M059J (cell line): ENCODE measurements around the genes NT5DC1 and GPRC6A.

DNA sequence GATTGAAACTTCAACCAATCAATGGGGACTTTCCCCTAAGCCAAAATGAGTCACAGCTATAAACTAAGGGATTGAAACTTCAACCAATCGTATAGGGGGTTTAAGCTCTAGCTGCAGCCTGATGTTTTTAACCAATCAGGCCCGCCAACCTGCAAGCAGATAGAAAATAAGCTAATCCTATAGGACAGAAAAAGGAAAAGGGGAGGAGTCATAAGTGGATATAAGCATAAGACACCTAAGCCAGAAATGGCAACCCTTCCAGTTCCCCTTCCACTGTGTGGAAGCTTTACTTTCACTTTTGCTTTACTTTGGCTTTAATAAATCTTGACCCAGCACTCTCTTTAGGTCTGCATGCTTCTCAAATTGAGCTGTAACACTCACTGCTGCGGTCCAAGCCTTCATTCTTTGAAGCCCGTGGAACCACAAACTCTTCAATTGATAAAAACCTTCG is 655.1 kb upstream of the HS3ST5 start:
- RAMPAGE, long total RNA: no peak

DNA sequence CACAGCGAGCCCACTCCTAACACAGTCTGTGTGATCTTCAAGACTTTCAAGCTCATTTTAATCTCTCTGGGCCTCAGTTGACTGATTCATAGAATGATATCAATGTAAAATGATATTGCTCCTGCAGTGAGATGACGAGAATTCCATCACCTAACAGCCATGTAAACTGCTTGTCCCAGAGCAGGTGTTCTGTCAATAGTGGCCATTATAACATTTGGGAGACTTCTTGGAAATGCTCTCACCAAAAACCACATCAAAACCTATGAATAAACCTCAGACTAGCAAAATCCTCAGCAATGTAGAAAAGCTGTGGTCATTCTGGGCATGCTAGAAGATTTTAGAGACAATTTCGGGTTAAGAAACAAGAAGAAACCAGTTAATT is 225.4 kb downstream of the FRK start:
- RAMPAGE, long total RNA: no peak

- RAMPAGE, long total RNA: no peak
Measured at GRCh38 chr6:116100543-116101676, at the start of gene NT5DC1. NT5DC1 (plus strand) TSS chr6:116100853.

DNA sequence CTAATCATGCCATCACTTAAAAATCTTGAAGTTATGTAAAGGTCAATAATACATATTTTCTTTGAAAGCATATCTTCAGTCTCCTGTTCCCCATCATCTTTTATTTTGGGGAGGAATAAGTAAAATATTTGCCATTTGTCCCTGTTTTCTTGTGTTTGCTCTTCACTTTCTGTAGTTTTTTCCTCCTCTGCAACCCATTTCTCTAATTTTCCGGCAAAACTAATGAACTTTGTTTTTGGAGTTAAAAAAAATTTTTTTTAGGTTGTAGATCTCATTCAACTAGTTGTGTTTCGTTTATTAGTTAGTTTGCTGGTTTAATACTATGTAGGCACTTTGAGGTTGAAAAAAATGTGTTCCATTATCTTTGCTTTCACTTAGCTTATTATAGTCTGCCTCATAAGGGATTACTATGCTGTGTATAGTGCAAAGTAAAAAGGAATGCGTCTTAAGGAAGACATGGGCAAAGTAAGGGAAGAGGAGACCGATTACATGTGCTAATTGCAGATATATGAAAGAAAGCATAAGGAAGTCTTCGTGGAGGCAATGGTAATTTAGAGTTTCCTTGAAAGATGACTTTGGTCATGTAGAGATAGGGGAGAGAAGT is 30.2 kb upstream of the COL10A1 start:
- RAMPAGE, long total RNA: no peak

DNA sequence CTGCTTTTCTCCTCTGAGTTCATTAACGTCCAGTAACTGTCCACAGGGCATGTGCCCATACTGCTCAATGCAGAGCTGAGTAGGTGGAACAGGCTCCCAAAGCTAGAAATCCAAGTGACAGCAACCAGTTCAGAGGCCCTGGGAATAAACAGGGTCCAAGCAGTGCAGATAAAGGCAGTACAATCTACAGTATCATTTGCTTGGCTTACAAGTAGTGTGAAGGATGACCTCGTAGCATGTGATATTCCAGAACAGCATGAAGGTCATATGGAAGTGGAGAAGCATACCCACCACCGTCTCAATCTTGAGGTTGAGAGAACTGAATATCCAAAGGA is 1.7 kb downstream of the TSPYL1 start:
- RAMPAGE, long total RNA: no peak

- RAMPAGE, long total RNA: no peak
Measured at GRCh38 chr6:116380931-116381524, 10.3 kb downstream of the DSE start.

DNA sequence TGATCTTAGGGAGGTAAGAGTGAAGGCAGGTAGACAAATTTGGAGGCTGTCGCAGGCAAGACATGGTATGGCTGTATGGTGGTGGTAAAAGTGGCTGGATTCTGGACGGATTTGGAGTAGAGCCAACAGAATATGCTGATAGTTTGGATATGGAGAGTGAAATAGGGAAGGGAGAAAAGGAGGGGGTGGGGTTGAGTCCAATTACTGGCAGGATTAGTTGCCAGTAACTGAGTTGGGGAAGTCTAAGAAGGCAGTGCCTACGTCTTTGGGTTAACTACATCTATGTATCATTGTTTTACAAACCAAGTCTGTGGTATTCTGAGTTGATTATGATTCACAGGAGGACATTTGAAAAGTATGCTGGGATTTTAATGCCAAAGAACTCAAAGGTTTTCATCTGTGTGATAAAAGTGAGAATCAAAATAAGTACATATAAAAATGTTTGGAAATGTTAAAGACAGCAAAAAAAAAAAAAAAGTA is 14.6 kb downstream of the DSE start:
- RAMPAGE, long total RNA: no peak

- RAMPAGE, long total RNA: no peak
Measured at GRCh38 chr6:116764761-116765044, 816 bp downstream of the FAM162B start.

DNA sequence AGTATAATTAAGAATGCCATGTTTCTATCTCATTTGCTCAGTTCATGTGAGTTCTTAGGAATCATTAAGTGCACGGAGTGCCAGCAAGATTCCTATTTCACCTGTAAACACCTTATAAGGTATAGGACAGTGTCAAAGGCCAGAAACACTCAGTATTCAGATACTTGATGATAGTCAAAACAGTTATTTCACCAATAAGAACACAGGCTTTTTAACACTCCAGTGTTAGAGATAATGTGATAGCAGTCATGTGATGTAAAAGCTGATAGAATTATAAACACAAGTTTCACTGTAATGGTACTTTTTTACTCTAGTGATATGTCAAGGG is at the start of gene GPRC6A:
Gene GPRC6A, minus strand, starts transcription at position 90 of the 328 bp plus-strand sequence.
- RAMPAGE, long total RNA: no peak

DNA sequence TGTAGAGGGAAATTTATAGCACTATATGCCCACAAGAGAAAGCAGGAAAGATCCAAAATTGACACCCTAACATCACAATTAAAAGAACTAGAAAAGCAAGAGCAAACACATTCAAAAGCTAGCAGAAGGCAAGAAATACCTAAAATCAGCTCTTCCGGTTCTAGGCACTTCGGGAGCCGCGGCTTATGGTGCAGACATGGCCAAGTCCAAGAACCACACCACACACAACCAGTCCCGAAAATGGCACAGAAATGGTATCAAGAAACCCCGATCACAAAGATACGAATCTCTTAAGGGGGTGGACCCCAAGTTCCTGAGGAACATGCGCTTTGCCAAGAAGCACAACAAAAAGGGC is 91.7 kb downstream of the SLC35F1 start:
- RAMPAGE, long total RNA: start-site peak on the plus strand centred at position 162 of the sequence, 27 bp wide, 155 and 73 reads in 2 replicates

GRCh38 chr6:118317548-118318283 is 230.4 kb upstream of the PLN start:
- RAMPAGE, long total RNA: no peak

DNA sequence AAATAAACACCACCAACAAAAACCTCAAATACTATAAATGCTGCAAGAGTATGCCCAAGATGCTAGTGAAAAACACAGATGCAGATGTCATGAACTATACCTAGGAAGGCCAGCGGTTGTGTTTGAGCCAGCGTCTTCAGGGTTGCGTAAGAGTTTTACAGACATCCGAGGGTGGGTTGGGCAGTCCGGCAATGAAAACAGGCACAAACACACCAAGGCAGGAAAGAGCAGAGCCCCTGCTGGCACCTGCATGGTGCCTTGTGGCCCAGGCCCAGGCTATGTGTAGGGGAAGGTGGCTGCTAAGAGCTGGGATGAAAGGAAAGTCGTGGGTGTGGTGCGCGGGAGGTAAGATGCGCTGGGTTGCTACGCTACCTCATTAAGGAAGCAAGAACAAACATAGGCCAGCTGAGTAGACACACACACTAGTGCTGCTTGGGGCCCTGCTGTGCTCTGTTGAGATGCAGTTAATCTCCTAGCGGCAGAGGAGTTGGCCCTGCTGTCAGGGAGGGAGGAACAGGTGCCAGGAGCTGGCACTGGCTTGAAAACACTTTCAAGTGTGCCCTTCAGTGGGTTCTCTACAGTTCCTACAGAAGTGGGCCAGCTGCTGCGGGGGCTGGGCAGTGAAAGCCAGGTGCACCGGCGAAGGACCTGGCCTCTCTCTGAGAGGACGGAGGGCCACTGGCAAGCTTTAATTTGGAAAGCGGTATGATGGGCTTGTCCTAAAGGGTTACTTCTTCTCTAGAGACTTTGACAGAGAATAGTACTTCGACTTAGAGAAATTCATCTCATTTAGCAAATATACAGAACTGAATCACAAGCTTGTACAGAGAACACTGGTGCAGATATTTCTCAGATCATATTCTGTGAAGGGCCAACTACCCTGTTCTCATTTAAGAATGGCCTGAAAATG is 170.1 kb upstream of the PLN start:
- RAMPAGE, long total RNA: no peak

DNA sequence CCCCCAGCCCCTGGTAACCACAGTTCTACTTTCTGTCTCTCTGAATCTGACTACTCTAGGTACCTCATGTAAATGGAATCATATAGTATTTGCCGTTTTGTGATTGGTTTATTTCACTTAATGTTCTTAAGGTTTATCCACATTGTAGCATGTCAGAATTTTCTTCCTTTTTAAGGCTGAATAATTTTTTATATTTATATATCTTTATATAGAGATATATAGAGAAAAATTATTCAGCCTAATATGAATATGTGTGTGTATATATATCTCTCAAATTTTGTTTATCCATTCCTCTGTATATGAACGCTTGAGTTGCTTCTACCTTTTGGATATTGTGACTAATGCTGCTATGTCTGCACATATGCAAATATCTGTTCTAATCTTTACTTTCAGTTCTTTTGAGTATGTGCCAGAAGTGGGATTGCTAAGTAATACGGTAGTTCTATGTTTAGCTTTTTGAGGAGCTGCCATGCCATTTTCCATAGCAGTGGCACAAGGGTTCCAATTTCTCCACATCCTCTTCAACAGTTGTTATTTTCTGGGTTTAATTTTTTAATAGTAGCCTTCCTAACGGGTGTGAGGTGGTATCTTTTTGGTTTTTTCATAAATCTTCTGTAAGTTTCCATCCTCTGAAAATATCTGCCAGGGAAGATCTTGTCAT is 72.8 kb upstream of the CEP85L start:
- RAMPAGE, long total RNA: no peak

DNA sequence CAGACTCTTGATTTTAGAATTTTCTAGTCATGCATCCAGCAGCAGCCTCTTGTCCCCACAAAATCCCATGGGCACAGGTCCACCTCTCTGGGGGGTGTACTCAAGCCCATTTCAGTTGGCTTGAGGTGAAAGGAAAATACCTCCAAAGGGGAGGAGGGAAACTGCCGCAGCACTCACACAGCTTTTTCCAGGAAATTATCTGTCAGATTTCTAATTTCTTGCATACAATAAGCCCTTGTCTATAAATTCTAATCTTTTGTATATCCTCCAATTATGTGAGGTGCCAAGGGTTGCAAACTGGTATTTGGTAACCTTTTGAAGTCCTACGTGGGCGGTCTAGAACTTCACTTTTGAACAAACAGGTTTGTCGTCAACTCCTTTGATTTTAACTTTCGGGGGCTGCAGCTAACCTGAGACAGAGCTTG is 104.7 kb upstream of the CEP85L start:
- RAMPAGE, long total RNA: no peak

- RAMPAGE, long total RNA: no peak
Measured at GRCh38 chr6:118916289-118916677, 18.7 kb downstream of the MCM9 start.

- RAMPAGE, long total RNA: no peak
Measured at GRCh38 chr6:119040351-119041089, 37.9 kb downstream of the FAM184A start.

- RAMPAGE, long total RNA: no peak
Measured at GRCh38 chr6:119146991-119147445, 68.6 kb upstream of the FAM184A start.

GRCh38 chr6:119206713-119207222 is 128.3 kb upstream of the FAM184A start:
- RAMPAGE, long total RNA: no peak

GRCh38 chr6:119449260-119449694 is 99.7 kb upstream of the MAN1A1 start:
- RAMPAGE, long total RNA: no peak

DNA sequence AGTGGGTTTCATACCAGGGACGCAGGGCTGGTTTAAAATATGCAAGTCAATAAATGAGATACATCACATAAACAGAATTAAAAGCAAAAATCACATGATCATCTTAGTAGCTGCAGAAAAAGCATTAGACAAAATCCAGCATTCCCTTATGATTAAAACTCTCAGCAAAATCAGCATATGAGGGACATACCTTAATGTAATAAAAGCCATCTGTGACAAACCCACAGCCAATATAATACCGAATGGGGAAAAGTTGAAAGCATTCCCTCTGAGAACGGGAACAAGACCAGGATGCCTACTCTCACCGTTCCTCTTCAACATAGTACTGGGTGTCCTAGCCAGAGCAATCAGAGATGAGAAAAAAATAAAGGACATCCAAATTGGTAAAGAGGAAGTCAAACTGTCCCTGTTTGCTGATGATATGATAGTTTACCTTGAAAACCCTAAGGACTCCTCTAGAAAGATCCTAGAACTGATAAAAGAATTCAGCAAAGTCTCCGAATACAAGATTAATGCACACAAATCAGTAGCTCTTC is 141.5 kb upstream of the MAN1A1 start:
- RAMPAGE, long total RNA: no peak